ENCODE data around the genes MEP1A, C6orf141 and CRISP2.

- CAGE, long polyA plus RNA: no peak
- RRBS: no CpG with 5 or more reads among the region's 8 CpGs
Observed at GRCh38 chr6:44799893-44800538, 412.5 kb downstream of the CDC5L start.

DNA sequence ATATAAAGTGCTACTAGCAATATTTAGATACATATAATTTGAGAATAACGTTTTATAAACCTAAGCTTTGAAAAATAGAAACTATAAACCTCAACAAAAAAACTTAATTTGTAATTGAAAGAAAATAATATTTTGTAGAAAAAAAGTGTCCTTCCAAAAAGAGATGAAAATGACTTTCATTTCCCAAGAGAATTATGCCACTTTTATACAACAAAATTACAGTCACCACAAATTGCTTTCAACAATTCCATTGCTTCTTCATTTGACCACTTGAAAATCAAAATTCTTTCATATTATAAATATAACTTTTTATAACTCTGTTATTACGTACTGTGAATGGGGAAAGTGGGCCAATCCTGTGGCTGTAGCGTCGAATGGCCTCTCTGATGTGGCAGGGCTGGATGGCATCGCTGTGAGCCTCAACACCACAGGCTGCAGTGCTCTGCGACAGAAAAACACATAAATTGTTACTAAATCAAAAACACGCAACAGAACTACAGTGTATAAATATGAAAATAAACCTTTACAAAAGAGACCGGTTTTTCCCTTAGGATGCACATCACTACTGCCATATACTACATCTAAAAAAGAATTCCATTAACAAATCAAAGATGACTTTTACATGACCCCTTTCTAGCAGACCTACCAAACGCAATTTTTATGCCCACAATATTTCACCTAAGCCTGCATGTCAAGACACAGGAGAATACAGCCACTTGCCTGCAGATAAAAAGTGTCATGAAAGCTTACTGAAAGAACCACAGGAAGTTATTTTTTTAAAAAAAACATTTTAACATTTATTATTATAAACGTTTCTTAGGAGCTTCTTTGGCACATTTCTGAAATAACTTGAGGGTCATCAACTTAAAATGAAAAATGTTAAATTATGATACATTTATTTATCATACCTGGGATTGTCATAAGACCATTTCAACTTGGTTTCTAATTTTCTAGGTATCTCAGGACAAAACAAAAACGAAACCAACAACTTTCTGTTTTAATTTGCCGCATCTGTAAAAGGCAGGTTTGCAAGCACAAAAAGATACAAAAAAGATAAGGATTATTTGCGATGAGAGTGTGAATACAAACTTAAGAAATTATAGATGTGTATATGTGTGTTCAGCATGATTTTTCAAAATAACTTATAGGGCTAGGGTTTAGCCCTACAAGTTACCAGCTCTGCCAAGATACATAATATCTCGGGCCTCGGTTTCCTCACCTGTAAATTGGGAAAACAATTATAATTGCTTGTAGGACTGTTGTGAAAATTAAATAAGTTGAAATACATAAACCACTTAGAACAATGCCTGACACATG lies 395.4 kb upstream of the RUNX2 start:
- CAGE, long polyA plus RNA: no peak
- RRBS: no CpG with 5 or more reads among the region's 15 CpGs

DNA sequence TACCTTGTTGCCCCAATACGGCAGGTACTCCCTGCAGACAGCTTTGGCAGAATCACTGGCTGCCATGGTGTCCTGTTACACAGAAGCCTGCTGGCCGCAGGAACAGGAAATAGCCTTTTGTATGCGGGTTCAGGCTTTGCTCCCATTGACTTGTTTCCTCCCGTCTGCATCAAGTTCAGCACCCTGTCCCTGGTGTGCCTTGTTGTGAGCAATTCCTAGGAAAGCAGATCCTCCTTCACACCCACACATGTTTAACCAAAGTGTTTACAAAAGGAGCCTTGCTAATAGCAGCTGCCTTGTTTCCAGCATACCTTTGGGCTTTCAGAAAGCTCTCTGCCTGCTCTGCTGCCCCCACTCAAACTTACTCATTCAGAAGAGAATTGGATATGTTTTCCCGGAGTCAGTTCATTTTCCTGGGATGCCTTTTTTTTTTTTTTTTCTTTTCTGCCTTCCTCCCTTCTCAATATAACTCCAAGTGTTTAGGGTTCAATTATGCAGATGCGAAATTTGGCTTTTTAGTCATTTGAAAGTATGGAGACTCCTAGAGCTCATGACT lies 127.3 kb upstream of the SUPT3H start:
- CAGE, long polyA plus RNA: no peak
- RRBS: no CpG with 5 or more reads among the region's 6 CpGs

- CAGE, long polyA plus RNA: no peak
- RRBS: no CpG with 5 or more reads among the region's 4 CpGs
Observed at GRCh38 chr6:45533342-45533706, 155.6 kb upstream of the SUPT3H start.

- CAGE, long polyA plus RNA: no peak
- RRBS: no CpG with 5 or more reads among the region's 4 CpGs
Observed at GRCh38 chr6:45959365-45960056, 56.1 kb downstream of the CLIC5 start.

DNA sequence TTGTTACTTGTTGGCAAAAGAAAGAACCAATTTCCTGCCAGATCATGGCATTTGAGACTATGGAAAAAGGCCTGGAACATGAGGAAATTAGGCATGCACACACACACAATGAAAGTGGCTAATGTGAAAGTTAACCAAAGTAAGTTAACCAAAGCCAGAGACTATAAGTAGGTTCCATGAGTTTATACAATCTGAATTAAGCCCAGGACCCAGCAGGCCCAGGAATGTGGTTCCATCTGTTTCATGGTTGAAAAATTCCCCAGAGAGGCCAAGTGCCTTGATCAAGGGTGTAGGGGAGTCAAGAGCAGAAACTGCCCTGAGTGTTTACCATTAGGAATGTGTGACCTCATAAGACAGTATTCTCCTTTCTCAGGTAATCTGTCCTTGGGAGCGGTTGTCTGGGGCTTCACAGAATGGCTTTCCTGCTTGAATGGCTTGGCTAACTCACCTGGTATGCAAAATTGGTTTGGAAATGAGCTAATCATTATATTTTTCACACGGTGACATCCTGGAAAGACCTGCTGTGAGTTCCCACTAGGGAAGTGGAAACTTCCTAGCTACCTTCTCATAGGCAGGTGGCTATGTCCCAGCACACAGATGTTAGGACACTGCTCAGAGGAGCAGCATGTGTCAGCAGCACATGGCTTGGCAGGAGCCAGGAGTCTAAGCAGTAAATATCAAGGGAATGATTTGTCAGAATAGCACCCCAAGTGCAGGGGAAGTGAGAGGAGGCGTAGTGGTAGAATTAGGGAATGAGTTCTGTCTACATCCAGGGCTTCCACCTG lies 17.8 kb downstream of the CLIC5 start:
- CAGE, long polyA plus RNA: no peak
- RRBS: no CpG with 5 or more reads among the region's 3 CpGs

DNA sequence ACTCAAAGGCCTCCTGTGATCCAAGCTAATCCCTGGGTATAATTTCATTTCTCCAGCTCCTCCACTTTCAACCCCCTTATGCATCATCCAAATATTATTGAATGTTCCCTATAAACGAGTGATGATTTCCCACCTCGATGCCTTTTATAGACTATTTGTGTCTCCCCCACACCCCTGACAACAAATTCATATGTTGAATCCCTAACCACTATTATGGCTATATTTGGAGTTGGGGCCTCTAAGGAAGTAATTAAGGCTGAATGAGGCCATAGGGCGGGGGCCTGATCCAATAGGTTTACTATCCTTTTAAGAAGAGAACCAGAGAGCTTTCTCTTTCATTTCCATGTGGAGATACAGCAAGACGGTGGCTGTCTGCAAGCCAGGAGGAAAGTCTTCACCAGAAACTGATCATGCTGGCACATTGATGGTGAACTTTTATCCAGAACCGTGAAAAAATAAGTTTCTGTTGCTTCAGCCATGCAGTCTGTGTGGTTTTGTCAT lies 38.8 kb upstream of the CLIC5 start:
- CAGE, long polyA plus RNA: no peak
- RRBS: no CpG with 5 or more reads among the region's 5 CpGs

GRCh38 chr6:46490308-46490750 lies 920 bp downstream of the RCAN2 start:
- CAGE, long polyA plus RNA: no peak
- RRBS: no CpG with 5 or more reads among the region's 14 CpGs

DNA sequence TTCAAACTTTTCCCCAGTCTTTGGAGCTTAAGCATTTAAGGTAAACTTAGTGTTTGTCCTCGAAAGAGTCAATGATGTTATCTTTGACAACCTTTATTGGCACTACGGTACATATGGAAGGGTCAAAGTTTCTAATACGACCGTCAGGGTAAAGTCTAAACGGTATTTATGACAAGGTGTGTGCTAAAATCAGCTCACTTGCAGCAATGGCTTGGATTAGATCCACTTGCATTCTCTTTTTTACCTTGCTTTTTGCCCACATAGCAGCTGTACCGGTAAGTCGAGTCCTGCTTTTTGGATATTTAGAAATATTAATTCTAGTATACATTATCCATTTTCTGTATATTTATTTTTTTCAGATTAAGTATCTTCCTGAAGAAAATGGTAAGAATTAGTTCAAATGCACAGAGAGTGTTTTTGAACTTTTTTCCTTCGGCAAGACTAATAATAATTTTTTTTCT lies at the start of gene MEP1A:
Gene MEP1A, plus strand, starts transcription at position 197 of the 461 bp plus-strand sequence.
- CAGE, long polyA plus RNA: no peak
- RRBS: no CpG with 5 or more reads among the region's 8 CpGs

DNA sequence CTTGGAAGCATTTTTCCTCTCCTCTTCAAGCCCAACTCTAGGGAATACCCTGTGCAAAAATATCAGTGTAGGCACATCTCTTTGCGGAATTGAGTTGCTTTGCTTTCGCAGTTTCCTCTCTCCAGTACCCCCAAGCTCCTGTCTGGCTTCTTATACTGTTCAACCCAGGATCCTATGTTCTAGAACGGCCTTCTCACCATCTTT lies 38.9 kb downstream of the MEP1A start:
- CAGE, long polyA plus RNA: no peak
- RRBS: no CpG with 5 or more reads among the region's 3 CpGs

- CAGE, long polyA plus RNA: no peak
- RRBS: no CpG with 5 or more reads among the region's 9 CpGs
Observed at GRCh38 chr6:46954566-46955333, 33.0 kb upstream of the ADGRF5 start.

DNA sequence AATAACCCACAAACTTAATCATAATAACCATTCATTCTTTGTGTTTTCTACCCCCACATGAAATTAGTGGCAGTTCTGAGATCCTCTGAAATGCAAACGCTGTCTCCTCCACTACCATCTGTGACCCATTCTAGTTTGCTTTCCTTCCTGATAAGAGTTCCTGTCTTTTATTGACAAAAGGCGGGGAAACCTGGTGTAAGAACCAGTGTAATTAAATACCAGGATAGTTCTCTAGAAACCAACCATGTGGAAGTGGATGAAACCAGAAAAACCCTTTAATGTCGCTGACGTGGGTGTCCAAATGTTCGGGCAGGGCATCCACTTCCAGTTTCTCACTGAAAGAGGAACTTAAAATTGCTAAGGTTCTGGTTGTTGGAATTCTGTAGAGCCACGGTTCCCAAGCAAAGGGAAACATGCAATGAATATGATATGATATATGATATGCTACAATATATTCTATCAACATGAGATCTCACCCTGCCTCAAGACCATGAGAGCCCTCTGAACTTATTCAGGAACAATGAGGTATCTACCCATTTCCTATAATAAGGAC lies 79.1 kb downstream of the TNFRSF21 start:
- CAGE, long polyA plus RNA: no peak
- RRBS: no CpG with 5 or more reads among the region's 6 CpGs

DNA sequence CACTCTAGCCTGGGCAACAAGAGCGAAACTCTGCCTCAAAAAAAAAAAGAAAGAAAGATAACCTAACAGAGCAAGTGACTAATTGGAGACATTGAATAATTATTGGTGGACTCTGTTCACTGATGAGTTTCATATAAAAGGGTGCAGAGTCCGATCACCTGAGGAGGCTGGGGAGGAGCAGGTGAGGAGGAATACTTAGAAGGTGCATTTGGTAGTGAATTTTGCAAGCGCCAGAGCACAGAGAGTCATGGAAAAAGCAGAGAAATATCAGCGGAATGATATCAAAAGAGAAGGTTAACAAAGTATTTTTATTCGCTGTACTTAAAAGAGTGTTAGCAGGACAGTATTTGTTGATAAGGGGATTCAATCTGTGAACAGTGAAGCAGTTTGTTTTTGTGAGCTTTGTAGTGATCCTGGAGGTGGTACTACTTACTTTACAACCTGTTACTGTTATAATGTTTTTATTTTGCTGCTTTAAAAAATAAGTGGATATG lies 44.4 kb downstream of the CD2AP start:
- CAGE, long polyA plus RNA: no peak
- RRBS: no CpG with 5 or more reads among the region's 5 CpGs

DNA sequence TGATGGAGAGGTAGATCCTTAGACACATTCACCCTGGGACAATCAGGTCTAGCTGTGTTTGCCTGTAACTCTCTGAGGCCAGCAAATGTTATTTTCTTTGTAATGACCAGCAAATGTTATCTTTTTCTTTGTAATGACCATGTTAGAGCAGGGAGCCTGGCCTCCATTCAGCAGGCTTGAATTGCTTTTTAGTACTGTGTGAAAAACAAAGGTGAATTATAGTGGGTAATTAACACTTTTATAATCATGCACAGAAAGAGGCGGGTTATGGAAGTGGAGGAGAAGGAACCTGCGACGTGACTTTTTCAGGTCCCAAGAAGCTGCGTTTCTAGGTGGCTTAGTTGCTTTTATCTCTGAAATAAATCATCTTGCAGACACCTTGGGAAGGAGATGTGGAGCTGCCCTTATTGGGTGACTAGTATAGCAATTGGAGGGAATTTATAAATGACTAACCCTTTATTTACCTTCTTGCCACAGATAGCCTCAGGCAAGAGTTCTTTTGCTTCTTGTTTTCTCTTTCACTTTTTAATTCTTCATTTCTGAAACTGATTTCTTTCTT lies 2.8 kb downstream of the ADGRF4 start:
- CAGE, long polyA plus RNA: no peak
- RRBS: no CpG with 5 or more reads among the region's 4 CpGs

GRCh38 chr6:48068160-48069357 lies 42.4 kb downstream of the PTCHD4 start:
- CAGE, long polyA plus RNA: no peak
- RRBS: 3% methylated on average over 8 of the region's 68 CpGs

DNA sequence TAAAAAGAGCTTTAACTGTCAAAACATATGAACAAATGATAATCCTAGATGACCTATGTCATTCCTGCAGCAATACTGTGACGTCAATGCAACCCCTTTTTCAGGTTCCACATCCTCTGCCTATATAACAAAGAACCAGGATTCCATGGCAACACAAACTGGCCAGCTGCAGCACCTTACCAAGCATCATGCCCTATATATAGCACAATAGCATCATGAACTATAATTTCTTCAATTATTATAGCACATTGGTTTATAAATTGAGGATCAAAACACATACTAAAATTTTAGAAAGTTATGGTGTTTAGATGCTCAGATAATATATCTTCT lies 615 bp upstream of the PTCHD4 start:
- CAGE, long polyA plus RNA: no peak
- RRBS: no CpG with 5 or more reads among the region's 1 CpG

DNA sequence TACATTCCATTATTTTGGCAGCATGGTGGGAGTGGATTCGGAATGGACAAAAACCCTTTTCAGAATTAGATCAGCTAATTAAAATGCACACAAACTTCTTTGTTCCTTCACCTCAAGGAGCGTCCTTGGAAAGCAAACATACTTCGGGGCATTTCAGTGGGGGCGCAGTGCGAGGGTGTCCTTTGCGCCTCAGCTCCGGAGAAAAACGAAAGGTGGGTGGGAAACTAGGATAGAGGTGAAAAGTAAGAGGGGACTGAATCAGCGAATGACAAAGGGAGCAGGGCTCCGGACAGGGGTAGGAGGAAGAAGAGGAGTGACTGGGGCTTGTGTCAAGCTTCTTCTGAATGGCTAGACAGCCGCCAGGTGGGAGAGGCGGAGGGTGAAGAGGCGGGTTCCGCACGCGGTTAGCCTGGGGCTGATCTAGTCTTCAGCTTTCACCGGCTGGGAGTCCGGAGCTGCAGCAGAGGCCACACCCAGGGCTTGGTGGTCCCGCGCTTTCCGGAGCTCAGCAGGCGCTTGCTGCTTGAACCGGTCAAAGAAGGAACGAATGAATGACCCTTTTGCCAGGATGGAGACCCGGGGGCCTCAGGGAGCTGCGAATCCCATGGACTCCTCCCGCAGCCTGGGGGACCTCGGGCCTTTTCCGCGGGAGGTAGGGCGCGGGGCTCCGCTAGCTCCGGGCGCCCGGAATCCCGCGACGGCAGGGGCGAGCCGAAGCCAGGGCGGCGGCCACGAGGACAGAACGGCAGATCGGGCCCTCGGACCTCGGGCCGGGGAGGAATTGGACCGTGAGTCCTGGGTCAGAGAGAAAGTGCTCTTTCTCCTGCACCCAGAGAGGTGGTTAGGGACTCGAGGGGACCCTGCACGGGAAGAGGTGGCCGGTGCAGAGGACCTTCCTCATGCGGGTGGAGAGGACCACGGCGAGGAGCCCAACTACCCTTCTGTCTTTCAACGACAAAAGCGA lies at the start of gene C6orf141:
Gene C6orf141, plus strand, starts transcription at position 423 of the 964 bp plus-strand sequence.
- CAGE, long polyA plus RNA: no peak
- RRBS: 3% methylated on average over 32 of the region's 58 CpGs

DNA sequence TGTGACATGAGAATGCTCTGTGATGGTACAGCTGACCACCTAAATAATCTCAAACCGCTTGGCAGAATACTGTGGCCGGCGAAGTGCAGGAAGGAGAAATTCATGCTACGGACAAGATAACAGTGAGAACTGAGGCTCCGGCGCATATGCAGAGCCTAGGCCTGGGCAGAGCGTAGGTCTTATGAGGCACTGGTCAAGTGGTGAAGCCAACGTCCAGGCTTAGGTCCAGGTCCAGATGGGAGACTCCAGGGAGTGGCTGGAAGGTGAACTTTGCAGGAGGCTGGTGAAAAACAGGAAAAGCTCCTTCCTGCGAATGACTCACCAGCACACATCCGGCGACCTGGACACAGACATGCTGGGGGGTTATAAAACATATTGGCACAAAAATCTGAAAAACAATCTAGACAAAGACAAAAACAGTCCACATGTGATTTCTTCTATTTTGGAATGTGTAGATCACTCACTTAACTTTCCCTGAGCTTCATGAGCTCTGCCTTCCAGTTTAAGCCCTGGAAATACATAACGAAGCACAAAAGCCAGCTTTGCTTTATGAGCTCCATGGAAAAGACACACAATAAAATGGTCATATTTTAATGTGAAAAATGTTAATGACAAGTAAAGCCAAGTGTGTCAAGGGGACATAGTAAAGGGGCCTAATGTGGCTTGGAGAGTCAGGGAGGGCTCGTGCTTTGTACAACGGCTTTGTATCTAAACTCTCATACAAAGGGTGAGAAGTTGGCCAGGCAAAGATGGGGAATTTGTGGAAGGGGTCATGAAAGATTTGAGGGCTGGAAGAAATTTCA lies 15.5 kb downstream of the C6orf141 start:
- CAGE, long polyA plus RNA: no peak
- RRBS: no CpG with 5 or more reads among the region's 14 CpGs

DNA sequence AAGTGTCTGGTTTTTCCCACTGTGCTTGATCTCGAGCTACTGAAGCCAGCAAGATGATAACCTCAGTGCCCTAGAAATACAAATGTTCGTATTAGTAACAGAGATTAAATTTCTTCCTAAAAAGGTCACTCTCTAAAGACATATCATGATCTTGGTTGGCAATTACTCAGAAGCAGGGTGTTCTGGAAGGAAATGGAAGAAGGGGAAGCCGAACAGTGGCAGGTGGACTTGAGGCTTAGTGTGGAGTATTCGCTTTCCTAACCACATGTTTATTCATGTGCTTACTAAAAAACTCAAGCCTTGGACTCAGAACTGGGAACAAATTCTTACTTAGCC lies 20.1 kb downstream of the C6orf141 start:
- CAGE, long polyA plus RNA: no peak
- RRBS: no CpG with 5 or more reads among the region's 4 CpGs

- CAGE, long polyA plus RNA: no peak
- RRBS: 18% methylated on average over 4 of the region's 32 CpGs
Observed at GRCh38 chr6:49713336-49713935, at the start of gene CRISP2. CRISP2 (minus strand) TSS chr6:49713543.